CD14-positive monocyte (primary cell): ENCODE results near the genes MRPS36, CDK7 and SERF1A.

DNA sequence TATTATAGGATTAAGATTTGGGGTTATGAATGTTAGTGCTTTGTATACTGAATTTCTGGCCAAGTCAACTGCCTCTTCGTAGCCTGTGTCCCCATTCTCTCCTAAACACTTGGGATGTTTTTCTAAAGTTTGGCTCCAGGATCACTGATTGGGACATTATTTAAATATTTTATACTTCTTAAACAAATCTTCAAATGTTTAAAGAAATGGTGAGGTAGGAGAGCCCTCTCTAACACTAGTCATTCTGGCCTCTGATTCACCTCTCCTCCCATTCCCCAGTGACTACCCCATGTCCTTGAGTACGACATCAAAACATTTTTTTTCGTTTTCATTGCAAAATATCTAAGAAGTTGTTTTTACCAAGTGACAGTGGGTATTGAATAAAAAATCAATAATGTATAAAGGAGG is 50.9 kb downstream of the MAST4 start:
- CAGE, long polyA plus RNA, result no peak

GRCh38 chr5:66829646-66830219 is 233.5 kb downstream of the MAST4 start:
- CAGE, long polyA plus RNA, result no peak

DNA sequence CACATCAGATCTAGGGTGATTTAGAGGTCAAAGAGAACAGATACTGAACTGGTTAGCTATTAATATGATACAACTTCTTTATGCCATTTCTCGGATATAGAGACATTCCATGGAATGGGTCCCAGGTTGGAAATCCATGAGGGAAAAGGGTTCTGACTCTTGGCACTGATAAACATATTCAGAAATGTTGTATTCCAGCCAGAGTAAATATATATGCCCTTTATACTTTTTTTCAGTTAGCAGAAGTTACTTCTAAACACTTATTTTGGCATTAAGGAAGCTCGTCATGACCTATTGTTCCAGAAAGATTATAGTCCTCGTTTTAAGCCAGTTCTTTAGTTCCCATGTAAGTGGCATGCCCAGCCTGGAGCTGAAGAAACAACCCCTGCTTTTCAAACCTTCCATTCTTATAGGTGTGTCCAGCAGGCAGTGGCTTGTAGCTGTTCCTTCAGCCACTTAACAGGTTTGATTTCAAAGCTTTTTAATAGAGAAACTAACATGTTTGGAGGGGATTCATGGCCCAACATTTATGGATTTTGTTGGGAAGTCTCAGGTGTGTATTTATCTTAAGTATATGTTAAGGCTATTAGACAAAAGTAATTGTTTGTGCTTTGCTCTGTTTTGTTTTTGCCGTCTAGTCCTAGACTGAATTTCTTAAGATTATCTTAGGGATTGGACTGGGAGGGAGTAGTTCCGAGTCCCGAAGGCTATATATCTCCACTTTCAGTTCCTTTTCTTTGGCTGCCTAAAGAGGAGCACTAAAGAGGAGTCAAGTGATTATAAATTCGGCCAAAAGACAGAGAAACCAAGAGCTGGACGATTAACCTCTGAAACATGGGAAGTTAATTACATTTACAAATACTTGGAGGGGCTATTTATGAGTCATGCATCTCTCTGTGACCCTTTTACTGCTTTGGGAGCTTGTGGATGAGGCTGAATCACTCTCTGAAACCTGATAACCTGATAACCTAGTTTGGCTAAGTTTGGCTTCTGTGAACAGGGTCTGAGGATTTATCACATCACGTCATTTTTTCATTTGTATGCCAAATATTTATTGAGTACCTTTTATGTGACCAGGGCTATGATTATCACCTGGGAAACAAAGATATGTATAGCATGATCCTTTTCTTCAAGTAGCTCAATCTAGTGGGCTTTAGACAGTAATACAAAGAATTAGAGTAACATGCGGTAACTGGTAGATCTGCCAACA is 181.3 kb downstream of the CD180 start:
- CAGE, long polyA plus RNA, result no peak

DNA sequence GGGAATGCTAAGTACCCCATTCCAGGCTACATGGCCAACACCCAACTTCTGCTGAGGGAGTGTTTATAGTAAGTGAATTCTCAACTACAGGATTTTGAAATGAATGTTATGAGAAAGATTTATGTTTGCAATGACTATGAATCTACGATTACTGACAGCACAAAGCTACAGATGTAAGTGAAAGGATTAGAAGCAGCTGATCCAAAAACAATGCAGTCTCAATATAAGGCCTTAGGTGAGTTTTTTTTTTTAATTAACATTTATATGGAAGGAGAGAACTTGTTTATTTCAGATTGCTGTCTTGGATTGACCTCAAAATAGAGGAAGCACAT is 294.4 kb upstream of the CD180 start:
- CAGE, long polyA plus RNA, result no peak

DNA sequence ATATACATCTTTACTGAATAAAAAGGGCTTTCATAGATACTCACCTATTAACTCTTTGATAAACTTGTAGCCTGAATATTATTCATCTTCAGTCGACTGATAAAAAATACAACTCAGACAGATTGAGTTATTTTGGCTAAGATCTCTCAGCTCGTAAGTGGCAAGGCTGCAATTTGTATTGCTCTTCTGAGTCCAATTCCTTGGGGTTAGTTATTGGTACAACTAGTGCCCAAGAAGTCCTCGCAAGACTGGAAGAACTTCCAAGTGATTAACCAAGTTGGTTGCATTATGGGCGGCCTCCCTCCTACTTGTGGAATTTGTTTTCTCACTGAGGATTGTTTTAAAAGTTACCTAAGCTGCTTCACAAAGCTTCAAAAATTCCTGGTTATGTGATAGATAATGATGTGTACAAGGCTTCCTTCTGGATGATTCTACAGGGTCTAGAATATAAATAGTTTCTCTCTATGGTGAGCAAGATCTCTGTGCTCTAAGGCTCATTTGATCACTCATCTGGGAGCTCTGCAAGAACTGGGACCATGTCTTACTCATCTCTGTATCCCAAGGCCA is 450.0 kb upstream of the CD180 start:
- CAGE, long polyA plus RNA, result no peak

DNA sequence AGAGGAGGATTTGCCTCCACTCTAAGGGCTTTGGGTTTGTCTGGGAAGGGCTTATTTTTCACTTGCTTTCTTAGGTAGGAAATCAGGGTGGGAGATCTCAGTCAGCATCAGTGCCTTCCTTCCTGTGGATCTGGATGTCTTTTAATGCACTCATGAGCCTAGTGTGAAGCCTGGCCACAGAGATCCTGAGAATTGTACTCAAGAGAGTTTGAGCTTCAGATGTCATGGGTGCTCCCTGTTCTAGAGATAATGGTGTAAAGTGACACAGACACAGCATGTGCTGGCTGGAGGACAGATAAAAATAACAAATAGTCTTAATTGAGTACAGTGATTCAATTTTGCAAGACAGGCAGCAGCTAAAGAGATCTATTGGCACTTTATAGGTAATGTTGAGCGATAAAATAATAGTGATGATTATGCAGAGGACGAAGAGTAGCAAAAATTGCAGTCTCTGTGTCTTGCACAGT is 408.9 kb upstream of the PIK3R1 start:
- CAGE, long polyA plus RNA, result no peak

DNA sequence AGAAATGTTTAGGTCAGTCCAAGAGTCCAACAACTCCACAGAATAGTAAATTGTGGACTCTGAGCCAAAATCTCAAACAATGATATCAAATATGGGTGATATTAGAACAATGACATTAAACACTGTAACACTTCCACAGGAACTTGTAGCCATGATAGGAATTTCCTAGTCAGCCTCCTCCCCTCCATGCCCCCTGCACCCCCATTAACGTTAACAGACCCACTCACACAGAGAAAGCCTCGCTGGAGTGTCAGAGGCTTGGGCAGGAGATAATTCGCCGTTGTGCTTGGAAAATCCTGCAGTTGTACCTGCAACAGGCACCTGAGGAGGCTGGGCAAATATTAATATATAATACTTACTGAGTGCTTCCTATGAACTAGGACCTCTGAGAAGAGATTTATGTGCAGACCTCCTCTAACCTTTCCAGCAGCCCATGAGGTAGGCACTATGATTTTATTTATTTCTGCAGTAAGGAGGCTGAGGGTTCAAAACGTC is 304.9 kb upstream of the PIK3R1 start:
- CAGE, long polyA plus RNA, result no peak

DNA sequence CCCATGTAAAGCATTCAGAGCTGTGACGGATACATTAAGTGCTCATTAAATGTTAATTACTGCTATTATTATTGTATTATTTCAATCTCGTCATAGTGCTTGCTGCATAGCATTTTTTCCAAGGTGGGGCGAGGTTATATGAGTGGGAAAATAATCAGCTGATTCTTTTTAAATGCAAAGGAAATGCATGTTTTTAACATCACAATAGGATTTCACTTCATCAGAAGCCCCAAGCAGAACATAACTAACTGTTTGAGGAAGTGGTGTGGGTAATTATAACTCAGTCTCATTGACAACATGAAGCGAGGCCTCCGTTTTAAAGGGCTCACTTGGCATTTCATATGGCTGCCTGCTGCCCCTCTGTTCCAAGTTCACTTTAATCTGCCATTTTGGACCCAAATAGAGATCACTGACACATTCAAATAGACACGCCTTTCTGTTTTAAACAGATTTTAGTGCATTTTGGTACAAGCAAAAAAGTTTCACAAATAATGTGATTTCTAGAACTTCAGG is 173.6 kb upstream of the PIK3R1 start:
- CAGE, long polyA plus RNA, result no peak

- CAGE, long polyA plus RNA, result no peak
Observed at GRCh38 chr5:68288914-68289016, 73.2 kb downstream of the PIK3R1 start.

DNA sequence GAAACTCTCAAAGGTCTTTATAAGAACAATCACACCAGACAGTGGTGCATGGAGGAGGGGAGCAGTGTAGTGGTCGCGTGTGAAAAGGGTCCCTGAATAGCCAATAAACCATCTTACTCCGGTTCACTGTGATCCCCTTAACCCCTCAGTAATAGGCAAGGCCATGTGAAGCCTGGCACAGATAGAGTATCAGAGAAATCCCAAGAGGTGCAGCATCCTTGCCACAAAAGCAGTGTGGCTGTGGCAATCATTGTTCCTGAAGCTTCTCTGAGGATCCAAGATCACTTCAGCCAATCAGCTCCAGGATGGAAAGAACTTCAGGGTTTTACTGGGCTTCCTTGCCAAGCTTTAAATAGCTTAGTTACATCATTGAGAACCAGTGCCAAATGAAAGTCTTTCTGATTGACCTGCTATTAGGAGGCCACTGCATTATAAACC is 430.5 kb downstream of the PIK3R1 start:
- CAGE, long polyA plus RNA, result no peak

DNA sequence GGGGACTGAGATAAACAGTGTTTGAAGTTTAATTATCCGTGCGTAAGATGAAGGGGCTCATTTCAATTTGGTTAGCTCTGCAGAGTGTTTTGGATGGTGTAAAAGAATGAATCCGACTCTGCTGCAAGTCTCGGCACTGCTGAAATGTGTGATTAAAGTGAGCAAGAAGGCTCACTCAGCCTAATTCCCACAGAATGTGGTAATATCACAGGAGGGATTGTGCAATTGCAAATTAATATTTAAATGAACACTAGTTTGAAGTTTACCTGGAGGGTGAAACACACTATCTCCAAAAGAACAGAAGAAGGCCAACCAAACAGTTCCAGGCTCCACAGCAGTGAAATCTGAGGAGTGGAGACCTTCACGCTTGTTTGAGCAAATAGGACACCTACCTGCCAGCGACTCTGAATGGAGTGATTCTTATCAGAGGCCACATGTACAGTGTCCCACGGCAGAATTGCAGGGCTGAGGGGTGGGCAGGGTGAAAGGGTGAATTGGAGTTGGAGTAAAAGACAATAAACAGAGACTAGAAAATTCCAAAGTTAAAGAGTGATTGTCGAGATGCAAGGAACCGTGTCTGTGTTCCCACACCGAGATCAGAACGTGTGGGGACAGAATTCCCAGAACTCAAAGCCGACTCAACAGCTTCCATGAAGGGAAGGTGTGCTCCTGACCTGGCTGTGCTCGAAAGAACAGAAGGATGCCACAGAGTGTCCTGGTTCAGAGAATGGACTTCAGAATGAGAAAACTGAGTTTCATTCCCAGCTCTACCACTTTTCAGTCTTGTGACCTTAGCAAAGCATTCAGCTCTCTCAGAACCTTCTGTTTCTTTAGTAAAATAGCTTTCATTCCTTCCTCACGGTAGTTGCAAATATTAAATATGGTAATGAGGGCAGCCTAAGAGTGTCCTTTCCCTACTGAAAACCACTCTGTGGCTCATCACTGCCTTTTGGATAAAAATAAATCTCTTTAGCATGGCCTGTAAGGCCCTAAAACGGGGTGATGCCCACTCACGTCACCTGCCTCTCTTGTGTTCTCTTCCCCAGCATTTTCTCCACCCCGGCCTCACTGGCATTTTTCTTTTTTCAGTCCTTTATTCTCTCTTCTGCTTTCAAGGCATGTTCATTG is 420.1 kb upstream of the SLC30A5 start:
- CAGE, long polyA plus RNA, result no peak

- CAGE, long polyA plus RNA, result no peak
Observed at GRCh38 chr5:68744135-68744549, 349.7 kb upstream of the SLC30A5 start.

- CAGE, long polyA plus RNA, result start-site peak on the plus strand at chr5:69217735-69217844, 3,506 and 4,769 reads in 2 replicates
Observed at GRCh38 chr5:69217331-69218692, at the start of gene MRPS36. TSS of gene MRPS36 (plus strand) at chr5:69217760.

- CAGE, long polyA plus RNA, result no peak
Observed at GRCh38 chr5:69234180-69235656, at the start of gene CDK7. TSS of gene CDK7 (plus strand) at chr5:69234886.

- CAGE, long polyA plus RNA, result no peak
Observed at GRCh38 chr5:69276439-69277195, 41.9 kb downstream of the CDK7 start.

GRCh38 chr5:69307653-69308085 is 24.9 kb downstream of the CCDC125 start:
- CAGE, long polyA plus RNA, result no peak

- CAGE, long polyA plus RNA, result no peak
Observed at GRCh38 chr5:69410372-69410617, 4.6 kb upstream of the MARVELD2 start.

DNA sequence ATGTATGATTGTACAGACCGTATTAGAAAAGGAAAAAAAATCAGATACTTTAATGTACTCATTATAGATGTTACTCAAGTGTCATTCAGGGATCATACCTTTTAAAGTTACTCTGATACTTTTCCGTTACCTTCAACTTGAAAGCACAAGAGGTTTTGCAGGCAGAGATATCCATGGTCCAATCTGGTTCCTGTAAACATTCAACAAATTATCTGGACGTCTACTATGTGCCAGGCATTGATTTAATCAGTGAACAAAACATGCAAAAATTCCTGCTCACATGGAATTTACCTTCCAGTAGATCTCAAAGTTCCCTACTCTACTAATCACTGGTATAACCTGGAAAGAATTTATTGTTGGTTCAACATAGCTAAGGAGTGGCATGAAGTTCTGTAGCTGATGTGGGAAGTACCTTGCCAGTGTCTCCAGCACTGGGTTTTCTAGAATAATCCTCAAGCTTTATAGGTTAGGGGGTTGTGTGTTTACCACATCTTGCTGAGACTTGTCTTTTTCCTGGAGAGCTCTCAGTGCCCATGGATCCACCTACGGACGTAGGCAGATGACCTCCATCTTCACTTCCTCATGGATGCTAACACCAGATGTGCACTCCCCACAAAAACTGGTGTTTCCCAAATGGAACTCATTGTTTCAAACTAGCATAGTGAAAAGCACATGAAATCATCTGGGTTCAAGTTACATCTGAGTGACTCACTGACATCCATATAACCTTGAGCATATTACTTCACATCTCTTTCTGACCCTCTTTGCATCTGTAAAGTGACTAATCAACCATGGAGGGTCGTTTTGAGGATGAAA is 9.9 kb downstream of the OCLN start:
- CAGE, long polyA plus RNA, result no peak

- CAGE, long polyA plus RNA, result no peak
Observed at GRCh38 chr5:70900506-70900854, at the start of gene SERF1A. TSS of gene SERF1A (plus strand) at chr5:70900669.

DNA sequence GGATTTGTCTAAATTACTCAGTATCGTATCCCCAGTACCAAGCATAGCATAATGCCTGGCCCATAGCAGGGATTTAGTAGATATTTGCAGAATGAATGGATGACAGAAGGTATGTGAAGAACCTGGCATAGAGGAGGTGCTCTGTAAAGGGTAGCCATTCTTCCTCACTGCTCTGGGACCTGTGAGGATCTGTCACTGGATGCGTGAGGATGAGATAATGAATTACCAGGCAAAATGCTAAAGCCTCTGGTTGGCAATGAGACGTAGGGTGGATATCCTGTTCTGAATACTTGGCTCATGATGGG is 172.6 kb downstream of the CARTPT start:
- CAGE, long polyA plus RNA, result no peak